Foreskin fibroblast (primary cell): Measurements from ENCODE around the gene SLC5A1.

DNA sequence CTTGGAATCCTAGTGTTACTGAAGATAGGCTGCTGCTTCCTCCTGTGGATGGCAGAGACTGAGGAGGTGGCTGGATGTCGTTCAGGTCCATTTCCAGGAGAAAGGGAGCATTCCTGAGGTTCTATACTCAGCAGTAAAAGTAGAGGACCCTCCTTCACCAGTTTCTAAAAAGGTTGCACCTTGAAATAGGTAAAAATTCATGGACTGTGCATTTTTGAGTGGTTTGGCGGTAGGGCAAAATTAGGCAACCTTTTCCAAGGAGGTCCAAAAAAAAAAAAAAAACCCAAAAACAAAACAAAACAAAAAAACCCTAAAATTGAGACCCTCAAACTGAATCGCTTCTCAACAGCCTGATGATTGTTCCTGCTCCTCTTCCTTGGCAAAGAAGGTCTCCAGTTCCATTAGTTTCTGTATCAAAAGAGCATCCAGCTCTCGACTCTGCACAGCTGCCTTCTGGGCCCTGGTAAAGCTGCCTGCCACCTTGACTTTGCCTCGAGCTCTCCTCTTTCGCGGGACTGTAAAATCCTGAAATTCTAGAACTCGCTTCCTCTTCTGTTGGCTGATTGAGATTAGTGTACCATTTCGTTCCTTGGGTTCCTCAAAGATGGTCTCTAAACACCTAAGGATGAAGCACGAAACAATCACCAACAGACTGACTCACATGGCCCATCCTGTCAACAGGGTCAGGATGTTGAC, 23.3 kb upstream of the PISD start:
- RRBS = no CpG with 5 or more reads among the region's 10 CpGs

- RRBS = no CpG with 5 or more reads among the region's 7 CpGs
Observed at GRCh38 chr22:31922983-31923643, 21.2 kb upstream of the YWHAH start.

- RRBS = no CpG with 5 or more reads among the region's 35 CpGs
Observed at GRCh38 chr22:32042795-32043679, at the start of gene SLC5A1. Gene SLC5A1 (plus strand): TSS chr22:32043261.

DNA sequence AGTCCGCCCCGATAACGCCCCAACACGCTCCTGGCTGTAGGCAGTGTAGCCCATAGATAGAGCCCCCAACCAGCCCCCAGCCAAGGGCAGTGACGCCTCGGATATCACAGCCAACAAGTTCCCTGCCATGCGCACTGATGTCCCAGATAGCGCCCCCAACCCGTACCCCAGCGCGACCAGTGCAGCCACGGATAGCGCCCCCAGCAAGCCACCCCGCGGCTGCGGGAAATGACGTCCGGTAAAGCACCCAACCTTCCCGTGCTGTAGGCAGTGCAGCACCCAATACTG, 792 bp downstream of the RFPL2 start:
- RRBS = 43% methylated on average over 2 of the region's 19 CpGs

GRCh38 chr22:32354857-32355211, 2.8 kb upstream of the RFPL3 start:
- RRBS = no CpG with 5 or more reads among the region's 7 CpGs

GRCh38 chr22:32410098-32410409, 2.0 kb downstream of the RTCB start:
- RRBS = no CpG with 5 or more reads among the region's 4 CpGs

- RRBS = no CpG with 5 or more reads among the region's 8 CpGs
Observed at GRCh38 chr22:32494639-32495525, 20.3 kb downstream of the FBXO7 start.

GRCh38 chr22:32625848-32626534, 151.4 kb downstream of the FBXO7 start:
- RRBS = no CpG with 5 or more reads among the region's 8 CpGs

GRCh38 chr22:32652400-32652904, 149.1 kb upstream of the TIMP3 start:
- RRBS = no CpG with 5 or more reads among the region's 7 CpGs

- RRBS = no CpG with 5 or more reads among the region's 10 CpGs
Observed at GRCh38 chr22:32717691-32718374, 83.7 kb upstream of the TIMP3 start.

DNA sequence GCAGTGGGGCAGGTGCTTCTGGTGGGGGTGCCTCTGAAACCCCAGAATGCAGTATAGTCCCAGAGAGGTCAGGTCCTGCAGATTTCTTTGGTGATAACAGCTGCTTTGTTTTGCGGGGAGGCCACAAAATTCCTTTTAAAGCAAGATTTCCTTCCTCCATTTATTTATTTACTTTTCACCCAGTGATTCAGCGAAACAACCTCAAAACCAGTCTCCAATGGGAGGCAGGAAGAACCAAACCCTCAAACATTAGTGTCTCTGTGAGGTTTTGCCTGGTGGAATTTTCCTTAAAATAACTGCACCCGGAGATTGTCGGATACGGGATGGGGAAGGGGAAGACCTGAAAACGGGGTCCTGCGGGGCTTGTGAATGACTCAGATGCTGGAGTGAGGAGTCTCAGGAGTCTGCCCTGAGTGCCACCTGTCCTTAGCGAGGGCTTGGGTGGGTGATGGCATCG, 39.9 kb upstream of the TIMP3 start:
- RRBS = no CpG with 5 or more reads among the region's 9 CpGs

GRCh38 chr22:32801262-32801614, 267 bp upstream of the TIMP3 start:
- RRBS = 2% methylated on average over 12 of the region's 26 CpGs

- RRBS = no CpG with 5 or more reads among the region's 4 CpGs
Observed at GRCh38 chr22:32808118-32808564, 6.6 kb downstream of the TIMP3 start.

- RRBS = no CpG with 5 or more reads among the region's 13 CpGs
Observed at GRCh38 chr22:32816824-32818005, 15.7 kb downstream of the TIMP3 start.

GRCh38 chr22:32840523-32840969, 39.0 kb downstream of the TIMP3 start:
- RRBS = no CpG with 5 or more reads among the region's 10 CpGs

DNA sequence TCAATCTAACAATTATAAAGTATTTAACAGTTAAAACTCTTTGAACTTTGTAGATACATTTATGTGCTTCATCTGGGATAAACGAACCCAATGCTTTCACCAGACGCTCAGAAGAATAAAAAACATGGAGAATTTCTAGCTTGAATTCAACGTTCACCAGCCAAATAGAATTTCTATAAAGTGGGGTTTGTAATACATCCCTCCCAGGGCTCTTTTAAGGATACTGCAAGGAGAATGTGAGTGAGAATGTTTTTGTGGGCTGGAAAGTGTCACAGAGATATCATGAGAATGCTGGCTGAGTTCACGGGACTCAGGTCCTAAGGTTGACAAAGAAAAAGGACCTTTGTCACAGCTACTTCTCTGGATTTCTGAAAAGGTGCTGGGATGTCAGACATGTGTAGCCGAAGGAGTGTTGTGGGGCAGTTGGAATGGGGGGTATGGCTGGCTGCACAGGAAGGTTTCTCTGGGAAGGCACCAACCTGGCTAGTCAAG, 54.4 kb downstream of the TIMP3 start:
- RRBS = no CpG with 5 or more reads among the region's 5 CpGs

GRCh38 chr22:32860158-32860546, 58.6 kb downstream of the TIMP3 start:
- RRBS = no CpG with 5 or more reads among the region's 2 CpGs

DNA sequence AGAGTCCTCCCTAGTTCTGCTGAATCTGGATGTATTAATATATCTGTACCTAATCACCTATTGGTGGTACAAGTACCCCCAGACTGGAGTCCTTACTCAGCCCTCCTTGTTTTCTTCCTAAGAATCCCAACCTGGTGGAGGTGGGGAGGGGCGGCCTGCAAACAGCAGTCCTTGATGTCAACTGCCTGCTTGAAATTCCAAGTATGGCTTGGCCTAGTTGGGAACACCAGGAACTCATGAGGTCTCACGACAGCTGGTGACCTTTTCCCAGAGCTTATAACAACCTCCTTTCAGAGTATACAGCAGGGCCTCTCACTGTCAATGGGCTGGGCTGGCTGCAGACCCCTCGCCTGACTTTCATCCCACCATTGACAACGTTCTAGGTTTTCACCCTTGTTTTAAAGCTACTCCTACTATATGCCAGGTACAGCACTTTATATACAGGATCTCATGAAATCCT, 61.8 kb downstream of the TIMP3 start:
- RRBS = no CpG with 5 or more reads among the region's 4 CpGs

GRCh38 chr22:32888981-32889281, 87.4 kb downstream of the TIMP3 start:
- RRBS = no CpG with 5 or more reads among the region's 2 CpGs

DNA sequence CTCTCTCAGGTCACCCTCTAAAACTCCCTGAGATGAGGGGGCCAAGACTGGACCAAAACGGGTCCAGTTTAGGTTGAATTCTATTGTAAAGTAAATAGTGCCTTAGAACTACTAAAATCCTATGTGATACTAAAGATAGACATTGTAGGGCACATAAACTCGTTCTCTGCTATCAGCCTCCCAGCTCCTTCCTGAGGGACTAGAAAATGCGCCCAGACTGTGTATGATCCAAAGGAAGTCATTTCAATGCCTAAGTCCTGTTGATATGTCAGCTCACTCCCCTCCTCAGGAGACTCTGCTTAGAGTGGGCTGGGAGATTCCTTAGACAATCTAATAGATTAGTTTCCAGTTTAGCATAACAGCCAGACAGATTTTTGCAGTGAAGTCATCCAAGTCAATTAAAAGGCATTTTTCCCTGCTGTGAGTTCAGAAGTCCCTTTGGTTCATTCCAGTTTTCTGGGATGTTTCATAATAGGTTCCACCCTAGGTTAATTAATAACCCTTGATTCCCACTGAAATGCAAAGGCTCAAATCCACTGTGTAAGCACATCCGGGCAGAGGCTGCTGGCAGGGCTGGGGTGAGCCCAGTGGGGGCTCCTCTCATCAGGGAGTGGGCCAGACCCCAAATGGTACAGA, 90.8 kb downstream of the SYN3 start:
- RRBS = no CpG with 5 or more reads among the region's 4 CpGs